ENCODE results near the genes C21orf62 and ITSN1.

GRCh38 chr21:32813469-32813896, at the start of gene C21orf62:
Gene C21orf62, minus strand, starts transcription at chr21:32813703.
- PRO-cap = no peak
- RAMPAGE, long total RNA, 2 experiments = no peak in any of the 2 experiments

GRCh38 chr21:33109284-33110219, 39.6 kb downstream of the OLIG1 start:
- PRO-cap = unidirectional peak, minus-strand start at chr21:33109803
- RAMPAGE, long total RNA, 2 experiments = no peak in any of the 2 experiments

DNA sequence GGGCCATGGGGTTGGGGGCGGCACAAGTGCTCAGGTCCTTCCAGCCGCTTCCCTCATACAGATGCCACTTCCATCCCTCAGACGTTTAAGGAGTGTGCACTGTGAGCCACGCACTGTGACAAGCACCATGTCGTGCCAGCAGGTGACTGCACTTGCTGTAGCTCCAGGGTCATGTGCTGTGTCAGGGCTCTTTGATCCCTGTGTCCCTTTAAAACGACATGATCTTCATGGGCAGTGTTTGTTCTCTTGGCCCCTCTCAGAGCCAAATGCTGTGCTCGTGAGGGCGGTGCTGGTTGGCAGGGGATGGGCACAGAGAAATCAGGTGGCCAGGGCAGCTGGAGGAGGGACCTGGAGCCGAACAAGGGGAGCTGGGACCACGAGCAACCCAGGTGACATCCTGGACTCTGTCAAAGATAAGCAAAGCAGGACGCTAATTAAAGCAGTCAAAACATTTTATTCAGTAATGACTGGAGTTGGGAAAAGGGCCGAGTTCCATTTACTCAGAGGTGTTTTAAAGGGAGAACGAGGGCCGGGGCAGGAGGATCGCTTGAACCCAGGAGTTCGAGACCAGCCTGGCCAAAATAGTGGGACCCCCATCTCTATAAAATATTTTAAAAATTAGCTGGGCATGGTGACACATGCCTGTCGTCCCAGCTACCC, 20.0 kb downstream of the IL10RB start:
- PRO-cap = no peak
- RAMPAGE, long total RNA, 2 experiments = no peak in any of the 2 experiments

- PRO-cap = unidirectional peak, plus-strand start at chr21:33414719
- RAMPAGE, long total RNA, 2 experiments = no peak in any of the 2 experiments
Observed at GRCh38 chr21:33414388-33414853, 11.2 kb downstream of the IFNGR2 start.

DNA sequence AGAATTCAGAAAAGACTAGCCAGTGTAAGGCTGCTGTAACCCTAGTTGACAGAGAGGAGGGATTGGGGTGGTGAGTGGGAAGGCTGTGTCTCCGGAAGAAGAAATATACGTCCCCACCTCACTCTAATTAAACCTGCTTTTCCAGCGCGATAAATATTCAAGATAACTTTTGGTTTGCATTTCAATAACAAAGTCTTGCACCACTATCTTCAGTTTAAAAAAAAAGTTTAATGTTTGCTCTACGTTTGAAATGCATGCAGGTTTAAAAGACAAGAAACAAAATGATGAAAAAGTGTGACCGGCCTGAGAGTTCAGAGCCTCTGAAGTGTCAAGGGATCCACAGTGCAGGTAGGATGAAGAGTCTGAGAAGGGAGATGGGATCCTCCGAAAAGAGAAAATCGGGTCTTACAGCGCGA, 1.2 kb downstream of the TMEM50B start:
- PRO-cap = no peak
- RAMPAGE, long total RNA, 2 experiments = no peak in any of the 2 experiments

- PRO-cap = no peak
- RAMPAGE, long total RNA, 2 experiments = no peak in any of the 2 experiments
Observed at GRCh38 chr21:33554419-33555195, 11.8 kb downstream of the SON start.

GRCh38 chr21:33642077-33643094, at the start of gene ITSN1:
Gene ITSN1, plus strand, starts transcription at chr21:33642501.
- PRO-cap = bidirectional peak, plus-strand start at chr21:33642503, minus-strand start at chr21:33642142; unidirectional peak, plus-strand start at chr21:33642708
- RAMPAGE, long total RNA, 2 experiments = start-site peak on the plus strand in 2 of 2 experiments, at chr21:33642449-33642605 at its widest, 191 to 350 reads per replicate

- PRO-cap = no peak
- RAMPAGE, long total RNA, 2 experiments = no peak in any of the 2 experiments
Observed at GRCh38 chr21:33739579-33740457, 97.5 kb downstream of the ITSN1 start.

GRCh38 chr21:33799155-33800198, 116.1 kb downstream of the ATP5PO start:
- PRO-cap = no peak
- RAMPAGE, long total RNA, 2 experiments = no peak in any of the 2 experiments

GRCh38 chr21:33801518-33802135, 114.0 kb downstream of the ATP5PO start:
- PRO-cap = no peak
- RAMPAGE, long total RNA, 2 experiments = no peak in any of the 2 experiments

- PRO-cap = no peak
- RAMPAGE, long total RNA, 2 experiments = no peak in any of the 2 experiments
Observed at GRCh38 chr21:33924193-33924542, 8.6 kb upstream of the ATP5PO start.

DNA sequence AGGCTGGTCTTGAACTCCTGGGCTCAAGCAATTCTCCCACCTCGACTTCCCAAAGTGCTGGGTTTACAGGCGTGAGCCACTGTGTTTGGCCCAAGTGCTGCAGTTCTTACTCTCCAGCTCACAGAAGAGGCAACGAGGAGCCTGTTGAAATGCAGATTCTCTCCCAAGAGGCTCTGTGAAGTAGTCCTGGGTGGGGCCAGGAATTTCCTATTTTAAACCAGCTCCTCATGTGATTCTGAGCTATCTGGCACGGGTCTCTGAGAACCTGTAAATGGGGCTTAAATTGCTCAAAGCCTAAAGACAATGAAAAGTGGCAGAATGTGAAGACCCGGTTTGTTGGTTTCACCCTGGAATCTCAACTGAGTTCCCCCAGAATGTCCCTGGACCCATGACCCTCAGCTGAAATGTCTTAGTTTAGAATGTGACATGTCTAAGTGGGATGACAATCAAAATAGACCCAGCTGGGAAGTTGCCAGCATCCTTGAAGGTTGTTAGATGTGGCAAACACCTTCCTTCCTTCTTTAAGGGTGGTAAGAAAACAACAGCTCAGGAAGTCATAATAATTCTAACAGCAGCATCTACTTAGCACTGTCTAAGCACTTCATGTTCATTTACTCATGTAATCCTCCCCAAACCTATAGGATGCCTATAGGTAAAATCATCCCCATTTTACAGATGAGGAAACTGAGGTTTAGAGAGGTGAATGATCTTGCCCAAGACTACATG, 20.8 kb upstream of the ATP5PO start:
- PRO-cap = no peak
- RAMPAGE, long total RNA, 2 experiments = no peak in any of the 2 experiments

GRCh38 chr21:34096309-34097309, 23.2 kb downstream of the MRPS6 start:
- PRO-cap = no peak
- RAMPAGE, long total RNA, 2 experiments = no peak in any of the 2 experiments

DNA sequence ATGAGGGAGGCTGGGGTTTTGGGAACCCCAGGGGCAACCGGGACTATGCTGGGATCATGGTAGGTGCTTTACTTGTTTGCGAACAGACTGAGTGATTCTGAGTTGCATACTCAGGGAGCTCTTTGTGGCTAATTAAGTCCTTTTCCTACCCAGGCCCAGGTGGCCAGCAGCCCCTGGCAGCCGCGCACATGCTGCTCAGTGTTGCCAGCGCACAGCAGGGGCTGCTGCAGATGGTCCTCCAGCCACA, 131.0 kb downstream of the MRPS6 start:
- PRO-cap = no peak
- RAMPAGE, long total RNA, 2 experiments = no peak in any of the 2 experiments

GRCh38 chr21:34361829-34362215, 2.0 kb upstream of the KCNE2 start:
- PRO-cap = no peak
- RAMPAGE, long total RNA, 2 experiments = no peak in any of the 2 experiments

GRCh38 chr21:34513125-34513462, 1.1 kb upstream of the KCNE1 start:
- PRO-cap = no peak
- RAMPAGE, long total RNA, 2 experiments = no peak in any of the 2 experiments

DNA sequence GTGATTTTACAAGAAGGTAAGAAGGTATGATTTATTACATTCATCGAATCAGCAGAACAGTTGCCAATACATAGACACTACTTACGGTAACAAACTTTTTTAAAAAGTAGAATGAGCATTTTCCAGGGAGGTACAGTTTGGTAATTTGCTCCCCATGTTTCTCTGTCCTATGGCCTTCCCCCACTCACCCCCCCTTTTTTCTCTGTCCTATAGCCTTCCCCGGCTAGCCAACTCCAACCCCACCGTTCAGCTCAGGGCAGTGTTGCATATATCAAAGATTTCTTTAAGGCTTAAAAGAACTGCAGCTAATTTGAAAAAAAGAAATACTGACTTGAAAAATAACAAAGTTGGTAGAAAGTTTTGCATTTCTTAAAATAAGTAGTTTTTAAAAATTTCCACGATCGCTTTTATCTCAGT, 12.2 kb upstream of the KCNE1 start:
- PRO-cap = no peak
- RAMPAGE, long total RNA, 2 experiments = no peak in any of the 2 experiments

DNA sequence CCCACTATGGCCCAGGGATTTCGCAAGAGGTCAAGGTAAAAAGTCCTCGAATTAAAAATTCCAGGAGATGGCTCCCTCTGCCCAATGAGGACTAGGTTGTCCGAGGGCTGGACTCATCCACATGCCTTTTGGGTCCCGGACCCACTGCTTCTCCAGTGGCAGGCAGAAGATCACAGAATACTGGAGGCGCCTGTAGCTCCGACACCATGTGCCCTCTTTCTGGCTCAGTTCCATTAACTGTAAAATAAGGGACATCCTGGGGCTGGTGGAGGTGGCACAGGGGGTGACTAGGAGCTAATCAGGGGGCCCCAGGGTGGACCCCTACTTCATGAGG, 42.8 kb downstream of the RCAN1 start:
- PRO-cap = no peak
- RAMPAGE, long total RNA, 2 experiments = no peak in any of the 2 experiments

DNA sequence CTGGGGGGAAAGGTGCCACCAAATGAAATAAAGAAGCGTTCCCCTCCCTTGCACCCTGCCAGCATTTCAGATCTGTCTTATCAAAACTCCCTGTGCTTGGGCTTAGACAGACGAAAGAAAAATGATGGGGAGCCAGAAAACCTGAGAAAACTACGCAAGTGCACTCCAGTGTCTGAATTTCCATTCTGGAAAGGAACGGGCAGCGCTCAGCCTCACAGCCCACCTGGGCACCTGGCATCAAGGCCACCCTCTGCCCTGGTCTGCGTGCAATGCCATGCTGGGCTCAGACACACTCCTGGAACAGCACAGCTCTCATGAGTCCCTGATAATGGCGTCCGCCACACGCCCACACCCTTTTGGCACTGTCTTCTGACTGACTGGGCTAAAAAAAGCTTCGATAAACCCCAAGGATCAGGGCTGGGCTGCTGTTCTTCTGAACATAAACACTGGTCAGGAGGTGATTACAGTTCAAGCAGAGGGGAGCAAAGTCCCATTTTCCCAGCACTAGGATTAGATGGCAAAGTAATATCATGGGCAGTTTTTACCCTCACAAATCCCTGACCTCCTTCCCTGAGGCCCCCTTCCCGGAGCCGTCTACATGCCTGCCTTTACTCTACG, 22.8 kb downstream of the RCAN1 start:
- PRO-cap = no peak
- RAMPAGE, long total RNA, 2 experiments = no peak in any of the 2 experiments

GRCh38 chr21:34614132-34614588, 753 bp downstream of the RCAN1 start:
- PRO-cap = no peak
- RAMPAGE, long total RNA, 2 experiments = no peak in any of the 2 experiments

Data from prostate gland (tissue), 2 donors.